ENCODE measurements around a stretch of chr7.

DNA sequence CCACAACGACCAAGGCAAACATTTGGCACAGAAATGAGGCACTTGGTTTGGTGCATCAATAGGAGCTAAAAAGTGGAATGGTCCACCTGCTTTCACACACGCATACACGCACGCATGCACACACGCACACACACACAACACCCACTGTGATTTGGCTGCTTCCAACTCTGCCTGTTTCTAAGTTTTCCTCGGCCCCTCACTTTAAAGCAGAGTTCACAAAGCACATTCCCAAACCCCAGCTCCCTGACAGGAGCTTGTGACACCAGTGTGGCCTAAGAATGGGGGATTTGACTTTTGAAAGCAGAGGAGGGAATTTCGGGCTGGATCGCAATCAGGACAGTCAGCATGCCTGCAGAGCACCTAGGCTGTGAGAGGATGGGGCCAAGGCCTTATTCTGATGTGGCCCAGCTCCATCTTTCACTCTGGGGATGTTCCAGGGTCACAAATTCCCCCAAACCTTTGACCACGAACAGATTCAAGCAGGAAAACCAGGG, 305.7 kb downstream of the TNS3 start:
- PRO-cap, 3 experiments, result no peak in any of the 3 experiments
- RAMPAGE, long total RNA, result no peak
- RRBS, 2 experiments, result no CpG with 5 or more reads among the region's 9 CpGs

GRCh38 chr7:47277319-47277981, 304.5 kb downstream of the TNS3 start:
- PRO-cap, 3 experiments, result no peak in any of the 3 experiments
- RAMPAGE, long total RNA, result no peak
- RRBS, 2 experiments, result 90% methylated on average over 1 of the region's 21 CpGs; no CpG with 5 or more reads in 1 of the 2 experiments

- PRO-cap, 3 experiments, result no peak in any of the 3 experiments
- RAMPAGE, long total RNA, result no peak
- RRBS, 2 experiments, result no CpG with 5 or more reads among the region's 2 CpGs
Observed at GRCh38 chr7:47326162-47326632, 255.7 kb downstream of the TNS3 start.

- PRO-cap, 3 experiments, result no peak in any of the 3 experiments
- RAMPAGE, long total RNA, result no peak
- RRBS, 2 experiments, result no CpG with 5 or more reads among the region's 6 CpGs
Observed at GRCh38 chr7:47340490-47341218, 241.3 kb downstream of the TNS3 start.

DNA sequence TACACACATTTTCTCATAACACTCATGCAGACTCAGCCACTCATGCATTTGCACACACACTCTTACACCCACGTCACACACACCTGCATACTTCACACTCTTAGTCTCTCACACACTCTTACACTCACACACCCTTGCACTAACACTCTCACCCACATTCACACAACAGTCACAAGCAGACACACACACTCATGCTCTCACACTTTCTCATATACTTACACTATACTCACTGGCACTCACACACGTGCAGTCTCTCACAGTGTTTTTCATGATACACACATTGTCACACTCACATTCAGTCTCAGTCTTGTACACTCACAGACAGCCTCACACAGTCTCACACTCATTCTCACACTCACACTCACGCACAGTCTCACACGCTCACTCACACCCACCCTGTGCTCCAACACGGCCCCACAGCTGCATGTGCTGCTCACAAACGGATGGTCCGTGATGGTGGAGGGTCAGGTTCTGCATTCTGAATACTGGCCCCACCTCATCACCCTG, 229.8 kb downstream of the TNS3 start:
- PRO-cap, 3 experiments, result no peak in any of the 3 experiments
- RAMPAGE, long total RNA, result no peak
- RRBS, 2 experiments, result no CpG with 5 or more reads among the region's 7 CpGs

DNA sequence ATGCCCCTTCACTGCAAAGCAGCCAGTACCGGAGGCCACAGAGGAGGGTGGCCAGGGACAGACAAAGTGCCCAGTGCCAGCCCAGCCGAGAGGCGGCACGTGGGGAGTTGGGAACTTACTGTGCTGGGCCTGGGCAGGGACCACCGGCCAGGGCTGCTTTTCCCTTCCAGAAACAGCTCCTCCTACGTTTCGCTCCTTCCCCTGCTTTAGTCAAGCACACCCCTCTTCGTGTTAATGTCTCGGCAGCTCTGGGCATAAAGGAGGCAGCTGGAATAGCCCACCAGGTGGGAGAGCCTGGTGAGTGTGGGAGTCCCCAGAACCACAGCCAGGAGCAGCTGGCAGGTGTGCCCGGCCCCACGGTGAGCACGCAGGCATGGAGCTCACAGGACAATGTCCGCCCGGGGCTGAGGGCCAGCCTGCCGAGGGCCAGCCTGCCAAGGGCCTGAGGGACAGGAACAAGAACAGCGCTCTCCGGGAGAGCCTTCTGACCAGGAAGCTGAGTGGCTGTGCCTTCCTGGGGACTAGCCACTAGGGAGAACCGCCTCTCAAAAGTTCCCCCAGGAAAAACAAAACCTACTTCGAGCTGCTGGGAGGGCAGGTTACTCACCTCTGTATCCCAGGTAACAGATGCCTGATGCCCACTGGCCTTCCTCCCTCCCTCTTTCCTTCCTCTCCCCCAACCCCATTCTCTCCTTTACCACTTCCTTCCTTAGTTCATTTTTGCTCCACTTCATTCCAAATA, 128.9 kb downstream of the TNS3 start:
- PRO-cap, 3 experiments, result peak in 2 of 3 experiments; most common plus-strand start position 79 of the sequence (in 2); most common minus-strand start position 49 of the sequence (in 2)
- RAMPAGE, long total RNA, result no peak
- RRBS, 2 experiments, result 9 to 10% methylated on average over 10 of the region's 19 CpGs

DNA sequence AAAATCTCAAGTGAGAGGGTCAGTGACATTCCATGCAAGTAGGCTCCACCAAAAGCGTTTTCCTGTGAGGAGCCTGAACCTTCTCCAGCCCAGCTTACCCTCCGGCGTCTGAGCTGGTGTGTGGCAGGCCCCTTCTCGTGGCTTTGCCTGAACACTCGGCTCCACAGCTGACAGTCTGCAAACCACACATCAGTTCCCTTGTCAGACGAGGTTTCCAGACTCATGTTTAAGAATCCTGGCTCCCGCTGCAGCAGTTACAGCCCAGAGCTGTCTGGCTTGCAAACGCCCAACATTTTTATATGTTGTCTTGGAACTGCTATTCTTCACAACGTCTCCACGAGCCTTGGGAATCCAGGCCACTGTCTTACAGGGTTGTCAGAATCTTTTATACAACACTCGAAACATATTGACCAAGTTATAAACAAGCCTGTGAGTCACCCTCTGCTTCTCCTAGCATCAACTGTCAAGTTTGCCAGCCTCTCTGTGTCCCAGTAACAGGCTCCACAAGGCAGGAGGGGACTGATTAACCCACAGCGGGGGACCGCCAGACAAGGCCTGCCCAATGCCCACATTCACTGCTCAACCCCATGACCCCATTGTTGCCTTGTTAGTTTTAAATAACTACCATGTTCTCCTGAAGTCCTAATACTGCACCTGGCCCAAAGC, 68.1 kb downstream of the TNS3 start:
- PRO-cap, 3 experiments, result peak in 1 of 3 experiments; most common plus-strand start position 511 of the sequence (in 1); most common minus-strand start position 361 of the sequence (in 1)
- RAMPAGE, long total RNA, result no peak
- RRBS, 2 experiments, result no CpG with 5 or more reads among the region's 13 CpGs

DNA sequence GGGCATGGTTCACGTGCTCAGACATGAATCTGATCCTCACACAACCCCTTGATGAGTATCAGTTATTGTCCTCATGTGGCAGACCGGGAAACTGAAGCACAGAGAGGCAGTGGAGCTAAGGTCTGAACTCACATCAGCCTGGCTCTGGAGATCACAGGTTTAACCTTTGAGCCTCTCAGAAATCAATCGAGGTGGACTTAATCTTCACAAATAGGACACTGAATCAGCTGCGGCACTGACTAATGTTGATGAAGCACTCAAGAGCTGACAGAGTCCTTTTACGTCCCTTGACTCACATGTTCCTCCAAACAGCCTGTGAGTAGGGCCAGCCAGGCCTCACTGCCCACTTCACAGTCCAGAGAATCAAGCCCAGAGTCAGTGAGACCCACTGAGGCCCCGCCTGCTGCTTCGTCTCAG, 63.2 kb downstream of the TNS3 start:
- PRO-cap, 3 experiments, result no peak in any of the 3 experiments
- RAMPAGE, long total RNA, result no peak
- RRBS, 2 experiments, result no CpG with 5 or more reads among the region's 7 CpGs

DNA sequence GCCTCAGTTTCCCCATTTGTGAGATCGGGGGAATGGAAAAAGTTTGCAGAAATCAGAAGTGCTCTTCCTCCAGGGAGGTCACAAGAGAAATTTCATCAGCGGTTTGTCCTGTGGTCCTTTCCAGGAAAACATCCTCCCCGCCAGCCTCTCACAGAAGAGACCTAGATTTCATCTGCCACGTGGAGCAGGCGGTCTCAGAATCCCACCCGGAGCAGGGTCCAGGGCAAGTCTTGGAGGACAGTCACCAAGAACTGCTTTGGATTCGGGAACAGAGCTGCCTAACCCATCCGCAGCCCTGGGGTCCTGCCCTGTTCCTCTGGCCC, 882 bp upstream of the TNS3 start:
- PRO-cap, 3 experiments, result no peak in any of the 3 experiments
- RAMPAGE, long total RNA, result no peak
- RRBS, 2 experiments, result no CpG with 5 or more reads among the region's 8 CpGs

DNA sequence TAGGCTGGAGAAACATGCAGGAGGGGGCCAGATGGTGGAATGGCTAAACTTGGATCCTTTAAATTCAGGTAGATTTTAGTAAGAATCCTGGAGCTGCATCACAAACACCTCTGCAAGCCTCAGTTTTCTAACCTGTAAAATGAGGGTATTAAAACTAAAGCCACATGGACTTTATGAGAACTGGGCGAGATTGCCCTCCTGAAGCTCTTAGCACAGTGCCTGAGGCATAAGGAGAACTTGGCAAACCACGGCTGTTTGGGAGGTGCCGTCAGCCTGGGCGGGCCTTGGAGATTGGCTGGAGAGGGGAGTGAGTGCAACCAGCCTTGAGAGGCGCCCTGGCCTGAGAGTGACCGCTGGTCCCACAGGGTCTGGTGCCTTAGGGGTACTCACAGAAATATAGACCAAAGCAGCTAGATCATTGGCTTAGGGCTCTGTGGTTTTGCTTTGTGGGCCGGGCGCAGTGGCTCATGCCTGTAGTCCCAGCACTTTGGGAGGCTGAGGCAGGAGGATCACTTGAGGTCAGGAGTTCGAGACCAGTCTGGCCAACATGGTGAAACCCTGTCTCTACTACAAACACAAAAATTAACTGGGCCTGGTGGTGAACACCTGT, 5.5 kb upstream of the TNS3 start:
- PRO-cap, 3 experiments, result no peak in any of the 3 experiments
- RAMPAGE, long total RNA, result no peak
- RRBS, 2 experiments, result no CpG with 5 or more reads among the region's 9 CpGs

DNA sequence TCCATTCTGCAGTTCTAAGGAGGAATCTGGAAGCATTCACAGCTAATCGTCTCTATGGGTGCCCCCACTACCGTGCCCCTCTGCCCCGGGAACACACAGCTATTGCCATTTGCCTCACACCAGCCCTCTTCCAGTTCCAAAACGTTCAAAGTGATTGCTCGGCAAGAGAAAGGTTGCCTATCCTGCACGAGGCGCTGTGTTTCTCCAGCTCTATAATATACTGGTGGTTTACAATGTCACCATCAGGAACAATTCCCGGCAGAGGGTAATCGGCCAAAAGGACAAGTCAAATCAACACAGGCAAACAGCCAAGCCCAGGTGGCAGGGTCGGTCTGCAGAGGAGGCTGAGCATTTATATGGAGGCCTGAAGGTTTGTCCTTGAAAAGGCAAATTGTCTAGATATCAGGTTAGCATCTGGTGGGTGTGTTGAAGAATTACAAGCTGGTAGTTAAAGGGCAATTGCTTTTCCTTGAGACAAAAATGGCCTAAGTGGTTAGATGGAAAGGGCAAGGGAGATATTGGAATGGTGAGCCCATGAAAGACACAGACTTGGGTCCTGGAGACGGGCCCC, 29.2 kb upstream of the TNS3 start:
- PRO-cap, 3 experiments, result no peak in any of the 3 experiments
- RAMPAGE, long total RNA, result no peak
- RRBS, 2 experiments, result no CpG with 5 or more reads among the region's 11 CpGs

GRCh38 chr7:47670627-47671660, 89.0 kb upstream of the TNS3 start:
- PRO-cap, 3 experiments, result no peak in any of the 3 experiments
- RAMPAGE, long total RNA, result no peak
- RRBS, 2 experiments, result 97 to 98% methylated on average over 3 of the region's 22 CpGs

DNA sequence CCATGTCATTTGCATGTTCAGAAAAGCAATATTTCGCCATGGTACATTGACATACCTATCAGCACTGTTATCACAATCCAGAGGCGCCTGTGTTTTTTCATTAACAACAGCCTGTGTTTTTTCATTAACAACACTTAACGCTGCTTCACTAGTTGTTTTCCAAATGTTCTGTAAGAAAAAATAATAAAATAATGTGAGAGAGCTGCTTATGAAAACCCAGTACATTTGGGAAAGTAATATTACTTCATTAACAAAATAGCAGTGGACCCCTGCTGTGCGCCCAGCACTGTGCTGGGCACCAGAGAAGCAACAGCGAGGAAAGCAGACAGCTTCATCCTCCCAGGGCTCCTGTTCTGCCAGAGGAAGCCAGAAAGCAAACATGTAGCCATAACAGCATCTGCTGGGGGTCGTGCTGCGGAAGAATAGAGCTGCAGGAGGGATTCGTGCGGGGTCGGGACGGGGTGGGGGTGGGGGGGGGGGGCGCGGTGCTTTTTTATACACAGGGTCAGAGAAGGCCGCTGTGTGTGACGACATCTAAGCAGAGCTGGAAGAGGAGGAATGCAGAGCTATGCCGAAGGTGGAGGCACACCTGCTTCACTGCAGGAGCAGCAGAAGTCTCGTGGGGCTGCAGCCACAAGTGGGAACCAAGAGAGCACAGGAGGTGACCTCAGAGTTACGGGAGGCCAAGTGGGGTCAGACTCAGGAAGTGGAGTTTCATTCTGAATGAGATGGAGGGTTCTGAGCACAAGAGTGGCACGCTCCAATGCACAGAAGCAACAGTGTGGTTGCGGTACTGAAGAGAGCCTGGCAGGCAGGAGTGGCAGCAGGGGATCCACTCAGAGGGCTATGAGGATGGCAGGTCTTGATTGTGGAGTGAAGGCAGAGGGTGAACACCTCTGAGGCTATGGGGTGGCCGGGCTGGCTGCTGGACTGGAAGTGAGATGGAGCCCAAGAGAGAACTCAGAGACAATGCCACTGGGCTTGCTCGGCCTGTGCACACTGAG, 11.2 kb downstream of the PKD1L1 start:
- PRO-cap, 3 experiments, result no peak in any of the 3 experiments
- RAMPAGE, long total RNA, result no peak
- RRBS, 2 experiments, result no CpG with 5 or more reads among the region's 22 CpGs

GRCh38 chr7:47971970-47972298, 7.5 kb downstream of the HUS1 start:
- PRO-cap, 3 experiments, result no peak in any of the 3 experiments
- RAMPAGE, long total RNA, result no peak
- RRBS, 2 experiments, result no CpG with 5 or more reads among the region's 1 CpG

- PRO-cap, 3 experiments, result no peak in any of the 3 experiments
- RAMPAGE, long total RNA, result no peak
- RRBS, 2 experiments, result no CpG with 5 or more reads among the region's 14 CpGs
Observed at GRCh38 chr7:47999977-48000558, 20.7 kb upstream of the HUS1 start.

GRCh38 chr7:50149300-50149680, 53.6 kb downstream of the SPATA48 start:
- PRO-cap, 3 experiments, result no peak in any of the 3 experiments
- RAMPAGE, long total RNA, result no peak
- RRBS, 2 experiments, result no CpG with 5 or more reads among the region's 2 CpGs

GRCh38 chr7:50266756-50267434, 37.6 kb upstream of the IKZF1 start:
- PRO-cap, 3 experiments, result no peak in any of the 3 experiments
- RAMPAGE, long total RNA, result no peak
- RRBS, 2 experiments, result no CpG with 5 or more reads among the region's 9 CpGs

DNA sequence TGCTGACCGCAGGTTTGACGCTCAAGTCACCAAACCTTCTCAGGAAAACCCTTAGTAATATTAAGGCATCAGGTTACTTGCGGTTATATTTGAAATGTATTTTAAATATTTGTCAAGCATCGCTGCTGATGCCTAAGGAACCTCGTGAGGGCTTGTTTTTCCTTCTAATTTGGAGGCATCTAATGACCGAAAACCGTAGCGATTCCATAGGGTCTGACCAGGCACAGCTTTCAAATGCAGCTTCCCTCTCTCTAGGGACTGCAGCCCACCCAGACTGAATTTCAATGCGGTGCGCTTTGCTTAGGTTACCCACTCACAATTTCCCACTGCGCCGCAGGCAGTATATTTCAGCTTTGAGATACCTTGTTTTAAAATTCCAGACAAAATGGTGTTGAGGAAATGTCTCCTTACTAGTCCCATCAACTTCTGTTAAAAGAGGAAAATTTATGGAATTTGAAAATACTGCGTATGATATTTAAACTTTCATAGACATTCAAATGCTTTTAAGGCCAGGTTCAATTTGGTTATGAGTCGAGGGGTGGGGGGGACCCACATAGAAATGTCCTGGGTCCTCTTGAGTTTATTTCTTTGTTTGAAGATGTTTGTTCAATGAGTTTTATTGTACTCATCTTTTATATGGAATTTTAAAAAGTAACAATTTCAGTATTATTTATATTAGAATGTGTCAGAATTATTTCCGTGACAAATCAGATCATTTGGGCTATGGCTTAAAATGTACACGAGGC, 1.0 kb downstream of the IKZF1 start:
- PRO-cap, 3 experiments, result no peak in any of the 3 experiments
- RAMPAGE, long total RNA, result no peak
- RRBS, 2 experiments, result no CpG with 5 or more reads among the region's 16 CpGs

GRCh38 chr7:50312621-50313347, 8.3 kb downstream of the IKZF1 start:
- PRO-cap, 3 experiments, result no peak in any of the 3 experiments
- RAMPAGE, long total RNA, result no peak
- RRBS, 2 experiments, result no CpG with 5 or more reads among the region's 4 CpGs

DNA sequence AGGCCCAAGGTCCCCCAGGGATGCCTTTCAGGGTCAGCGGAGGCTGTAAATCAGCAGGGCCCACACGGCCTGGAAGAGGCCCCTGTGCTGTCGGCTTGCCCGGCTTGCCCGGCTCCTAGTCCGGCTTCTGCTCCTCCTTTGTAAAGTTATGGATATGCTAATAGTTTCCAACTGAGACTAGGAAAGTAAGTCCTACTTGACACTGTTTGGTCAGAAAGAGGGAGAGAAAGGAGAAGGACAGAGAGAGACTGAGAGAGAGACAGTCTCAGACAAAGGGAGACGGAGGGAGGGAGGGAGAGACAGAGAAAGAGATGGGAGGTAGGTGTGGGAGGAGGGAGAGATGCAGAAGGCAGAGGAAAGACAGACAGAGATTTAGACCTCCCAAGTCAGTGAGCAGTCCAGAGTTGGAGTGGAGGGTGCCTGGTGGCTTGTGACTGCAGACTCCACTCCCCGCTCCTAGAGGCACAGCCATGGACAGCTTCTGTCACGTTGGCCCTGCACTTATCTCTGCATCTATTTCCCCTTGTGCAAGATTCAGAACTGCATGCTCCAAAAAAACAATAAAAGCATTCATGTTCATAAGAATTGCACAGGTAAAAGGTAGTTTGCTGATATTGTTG, 10.6 kb downstream of the IKZF1 start:
- PRO-cap, 3 experiments, result no peak in any of the 3 experiments
- RAMPAGE, long total RNA, result no peak
- RRBS, 2 experiments, result no CpG with 5 or more reads among the region's 9 CpGs

Data from skeletal muscle tissue (tissue), 7 donors.